ENCODE data around the genes DNM1, GLE1 and SPTAN1.

GRCh38 chr9:127974037-127974775, 6.6 kb downstream of the EEIG1 start:
- PRO-cap, result no peak
- RAMPAGE, long total RNA, 2 experiments, result no peak in any of the 2 experiments

DNA sequence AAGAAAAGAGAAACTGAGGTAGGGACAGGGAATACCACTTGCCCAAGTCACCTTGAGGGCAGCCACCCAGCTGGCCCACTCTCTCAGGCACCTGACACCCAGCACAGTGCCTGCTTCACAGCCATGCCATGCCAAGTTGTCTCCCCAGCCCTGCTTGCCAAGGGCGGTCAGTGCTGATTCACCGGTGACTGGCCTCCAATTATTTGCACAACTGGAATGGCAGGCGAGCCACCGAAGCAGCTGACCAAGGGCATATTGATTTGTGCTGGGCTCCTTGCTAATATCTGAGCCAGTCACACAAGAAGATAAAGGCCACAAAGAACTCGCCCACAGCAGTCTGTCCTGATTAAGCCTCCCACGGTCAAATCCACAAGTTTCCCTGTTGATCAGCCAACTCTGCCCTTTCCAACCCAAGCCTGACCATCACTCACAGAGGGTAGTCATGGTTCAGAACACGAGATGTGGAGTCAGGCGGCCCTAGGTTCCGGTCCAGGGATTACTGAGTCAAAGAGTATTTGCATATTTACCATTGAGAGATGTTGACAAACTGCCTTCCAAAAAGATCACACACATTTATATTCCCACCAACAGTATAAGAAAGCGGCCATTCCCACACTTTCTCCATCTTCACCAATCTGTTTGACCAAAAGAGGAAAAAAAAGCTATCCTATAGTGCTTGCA, 6.4 kb upstream of the EEIG1 start:
- PRO-cap, result no peak
- RAMPAGE, long total RNA, 2 experiments, result no peak in any of the 2 experiments

- PRO-cap, result bidirectional peak, plus-strand start at chr9:128008071, minus-strand start at chr9:128007936
- RAMPAGE, long total RNA, 2 experiments, result no peak in any of the 2 experiments
Observed at GRCh38 chr9:128007377-128008229, 26.8 kb upstream of the EEIG1 start.

GRCh38 chr9:128062719-128063215, 4.4 kb downstream of the NAIF1 start:
- PRO-cap, result no peak
- RAMPAGE, long total RNA, 2 experiments, result no peak in any of the 2 experiments

- PRO-cap, result bidirectional peak, plus-strand start at chr9:128069675, minus-strand start at chr9:128069382
- RAMPAGE, long total RNA, 2 experiments, result no peak in any of the 2 experiments
Observed at GRCh38 chr9:128069161-128069796, 1.2 kb downstream of the SLC25A25 start.

DNA sequence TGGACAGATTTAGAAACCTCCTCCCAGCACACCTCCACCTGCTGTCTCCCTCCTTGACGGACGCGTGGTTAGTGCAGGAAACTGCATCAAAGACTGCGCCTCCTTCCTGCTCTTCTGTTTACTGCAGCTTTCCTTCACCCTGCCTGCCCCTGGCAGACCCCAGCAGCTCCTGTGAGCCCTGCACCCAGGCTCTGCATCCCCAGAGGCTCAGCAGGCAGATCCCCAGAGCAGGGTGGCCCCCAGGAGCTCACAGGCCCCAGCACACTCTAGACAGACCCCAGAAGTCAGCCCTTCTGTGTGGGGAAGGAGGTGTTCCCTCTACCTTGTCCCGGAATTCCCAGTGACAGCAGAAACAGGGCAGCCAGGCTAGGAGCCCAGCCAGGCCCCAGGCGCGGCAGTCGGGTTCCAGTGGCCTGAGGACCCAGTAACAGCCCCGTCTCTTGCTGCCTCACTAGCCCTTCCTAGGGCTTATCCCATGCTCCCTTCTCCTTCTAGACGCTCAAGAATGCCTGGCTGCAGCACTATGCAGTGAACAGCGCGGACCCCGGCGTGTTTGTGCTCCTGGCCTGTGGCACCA, 20.9 kb downstream of the PTGES2 start:
- PRO-cap, result no peak
- RAMPAGE, long total RNA, 2 experiments, result no peak in any of the 2 experiments

GRCh38 chr9:128131876-128132596, 4.5 kb upstream of the PTGES2 start:
- PRO-cap, result no peak
- RAMPAGE, long total RNA, 2 experiments, result no peak in any of the 2 experiments

DNA sequence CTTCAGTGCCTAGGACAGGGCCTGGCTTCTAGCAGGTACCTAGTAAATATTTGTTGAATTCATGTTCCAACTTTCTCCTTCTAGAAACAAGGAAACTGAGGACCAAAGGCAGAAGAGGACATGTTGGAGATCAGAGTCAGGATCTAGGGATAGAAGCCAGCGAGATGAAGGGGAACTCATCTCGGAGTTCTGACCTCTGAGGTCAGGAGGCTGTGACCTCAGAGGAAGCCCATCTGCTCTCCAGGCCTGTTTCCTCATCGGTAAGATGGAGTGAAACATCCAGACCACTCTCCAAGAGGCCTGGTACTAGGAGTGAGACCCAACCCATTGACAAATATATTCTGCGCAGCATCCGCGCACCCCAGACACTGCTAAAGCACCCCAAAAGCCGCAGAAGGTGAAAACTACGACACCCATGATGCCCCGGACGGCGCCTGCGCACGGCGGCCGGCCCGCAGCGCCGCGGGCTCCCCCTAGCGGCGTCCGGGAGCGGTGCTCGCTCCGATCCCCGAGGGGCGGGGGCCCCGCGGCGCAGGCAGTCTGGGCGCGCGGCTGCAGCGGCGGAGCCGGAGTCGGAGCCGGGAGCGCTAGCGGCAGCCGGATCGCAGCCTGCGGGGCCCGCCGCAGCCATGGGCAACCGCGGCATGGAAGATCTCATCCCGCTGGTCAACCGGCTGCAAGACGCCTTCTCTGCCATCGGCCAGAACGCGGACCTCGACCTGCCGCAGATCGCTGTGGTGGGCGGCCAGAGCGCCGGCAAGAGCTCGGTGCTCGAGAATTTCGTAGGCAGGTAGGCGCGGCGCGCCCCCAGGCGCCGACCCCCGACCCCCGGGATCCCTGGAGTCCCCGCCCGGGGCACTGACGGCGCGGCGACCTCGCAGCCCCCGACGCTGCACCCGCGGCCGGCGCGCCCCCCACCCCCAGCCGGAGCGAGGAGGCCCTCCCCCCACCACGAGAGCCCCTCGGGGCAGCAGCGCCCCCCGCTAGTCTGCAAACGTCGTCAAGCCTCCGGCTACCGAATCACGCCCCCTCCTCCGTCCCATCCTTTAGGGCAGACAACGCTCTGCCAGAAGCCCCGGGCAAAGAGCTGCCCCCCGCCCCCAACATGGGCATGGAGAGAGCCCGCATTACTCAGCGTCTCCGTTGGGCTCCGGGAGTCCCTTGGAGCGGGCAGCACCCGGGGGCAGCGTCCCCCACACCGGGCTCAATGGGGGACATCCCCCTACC, at the start of gene DNM1:
DNM1 (plus strand) TSS at position 538 of the 1,227 bp plus-strand sequence.
- PRO-cap, result unidirectional peak, plus-strand start at position 569 of the sequence
- RAMPAGE, long total RNA, 2 experiments, result start-site peak on the plus strand in 1 of 2 experiments, centred at position 558 of the sequence, 20 reads per replicate

DNA sequence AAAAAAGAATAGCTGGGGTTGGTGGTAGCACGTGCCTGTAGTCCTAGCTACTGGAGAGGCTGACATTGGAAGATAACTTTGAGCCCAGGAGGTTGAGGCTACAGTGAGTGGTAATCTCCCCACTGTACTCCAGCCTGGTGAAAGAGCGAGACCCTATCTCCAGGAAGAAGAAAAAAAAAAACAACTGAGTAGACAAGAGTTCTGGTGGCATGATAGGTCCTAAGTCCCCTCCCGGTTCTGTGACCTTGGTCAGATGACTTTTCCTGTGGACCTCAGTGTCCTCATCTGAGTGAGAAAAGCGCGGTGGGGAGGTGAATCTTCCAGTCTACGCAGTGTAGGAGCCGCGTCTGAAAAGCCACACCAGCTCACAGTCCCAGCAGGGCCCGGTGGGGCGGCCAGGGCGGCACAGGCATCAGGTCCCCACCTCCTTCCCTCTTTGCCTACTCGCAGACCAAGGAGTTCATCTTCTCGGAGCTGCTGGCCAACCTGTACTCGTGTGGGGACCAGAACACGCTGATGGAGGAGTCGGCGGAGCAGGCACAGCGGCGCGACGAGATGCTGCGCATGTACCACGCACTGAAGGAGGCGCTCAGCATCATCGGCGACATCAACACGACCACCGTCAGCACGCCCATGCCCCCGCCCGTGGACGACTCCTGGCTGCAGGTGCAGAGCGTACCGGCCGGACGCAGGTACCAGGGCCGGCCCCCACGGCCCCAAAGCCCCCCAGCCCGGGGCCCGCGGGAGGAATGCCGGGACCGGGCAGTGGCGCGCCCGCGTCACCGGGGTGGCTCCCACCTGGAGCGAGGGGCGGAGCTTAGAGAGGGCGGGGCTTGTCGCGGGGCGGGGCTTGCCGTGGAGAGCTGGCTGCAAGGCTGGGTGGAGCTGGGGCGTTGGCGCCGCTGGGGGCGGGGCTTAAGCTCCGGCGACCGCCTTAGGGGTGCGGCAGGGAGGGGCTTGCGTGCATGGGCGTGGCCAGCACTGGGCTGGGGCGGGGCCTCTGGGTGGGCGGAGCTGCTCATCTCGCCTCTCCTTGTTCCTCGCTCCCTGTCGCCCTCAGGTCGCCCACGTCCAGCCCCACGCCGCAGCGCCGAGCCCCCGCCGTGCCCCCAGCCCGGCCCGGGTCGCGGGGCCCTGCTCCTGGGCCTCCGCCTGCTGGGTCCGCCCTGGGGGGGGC, 25.8 kb downstream of the GOLGA2 start:
- PRO-cap, result bidirectional peak, plus-strand start at position 984 of the sequence, minus-strand start at position 800 of the sequence
- RAMPAGE, long total RNA, 2 experiments, result no peak in any of the 2 experiments

DNA sequence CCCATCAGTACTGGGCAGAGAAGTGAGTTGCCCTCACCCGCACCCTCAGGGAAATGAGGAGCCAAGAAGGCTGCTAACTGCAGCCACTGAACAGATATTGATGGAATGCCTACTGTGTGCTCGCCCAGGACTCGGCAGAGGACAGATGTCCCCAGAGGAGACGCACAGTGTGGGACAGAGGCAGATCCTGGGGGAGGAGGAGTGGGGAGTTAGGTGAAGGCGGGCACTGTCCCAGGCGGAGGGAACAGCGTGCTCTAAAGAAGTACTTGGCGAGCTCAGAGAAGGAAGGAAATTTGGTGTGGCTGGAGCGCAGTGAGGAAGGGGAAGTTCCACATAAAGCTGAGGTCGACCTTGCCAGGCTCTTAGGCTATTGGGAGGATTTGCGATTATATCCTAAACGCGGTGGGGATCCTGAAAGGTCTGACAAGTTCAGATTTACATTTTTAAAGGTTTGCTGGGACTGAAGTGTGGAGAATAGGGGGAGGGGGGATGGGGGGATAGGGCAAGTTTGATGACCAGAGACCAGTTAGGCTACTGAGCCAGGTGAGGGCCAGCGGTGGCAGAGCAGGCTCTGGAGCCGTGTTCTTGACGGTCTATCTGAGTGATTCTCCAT, 23.6 kb upstream of the CERCAM start:
- PRO-cap, result no peak
- RAMPAGE, long total RNA, 2 experiments, result no peak in any of the 2 experiments

- PRO-cap, result no peak
- RAMPAGE, long total RNA, 2 experiments, result no peak in any of the 2 experiments
Observed at GRCh38 chr9:128421603-128421884, 887 bp downstream of the CERCAM start.

GRCh38 chr9:128483699-128484107, 20.8 kb upstream of the GLE1 start:
- PRO-cap, result no peak
- RAMPAGE, long total RNA, 2 experiments, result no peak in any of the 2 experiments

GRCh38 chr9:128494243-128494975, 10.1 kb upstream of the GLE1 start:
- PRO-cap, result no peak
- RAMPAGE, long total RNA, 2 experiments, result no peak in any of the 2 experiments

GRCh38 chr9:128504124-128505001, at the start of gene GLE1:
Gene GLE1, plus strand, starts transcription at chr9:128504719.
- PRO-cap, result bidirectional peak, plus-strand start at chr9:128504719, minus-strand start at chr9:128504603
- RAMPAGE, long total RNA, 2 experiments, result start-site peak on the plus strand in 1 of 2 experiments, at chr9:128504689-128504722 at its widest, 162 reads per replicate

DNA sequence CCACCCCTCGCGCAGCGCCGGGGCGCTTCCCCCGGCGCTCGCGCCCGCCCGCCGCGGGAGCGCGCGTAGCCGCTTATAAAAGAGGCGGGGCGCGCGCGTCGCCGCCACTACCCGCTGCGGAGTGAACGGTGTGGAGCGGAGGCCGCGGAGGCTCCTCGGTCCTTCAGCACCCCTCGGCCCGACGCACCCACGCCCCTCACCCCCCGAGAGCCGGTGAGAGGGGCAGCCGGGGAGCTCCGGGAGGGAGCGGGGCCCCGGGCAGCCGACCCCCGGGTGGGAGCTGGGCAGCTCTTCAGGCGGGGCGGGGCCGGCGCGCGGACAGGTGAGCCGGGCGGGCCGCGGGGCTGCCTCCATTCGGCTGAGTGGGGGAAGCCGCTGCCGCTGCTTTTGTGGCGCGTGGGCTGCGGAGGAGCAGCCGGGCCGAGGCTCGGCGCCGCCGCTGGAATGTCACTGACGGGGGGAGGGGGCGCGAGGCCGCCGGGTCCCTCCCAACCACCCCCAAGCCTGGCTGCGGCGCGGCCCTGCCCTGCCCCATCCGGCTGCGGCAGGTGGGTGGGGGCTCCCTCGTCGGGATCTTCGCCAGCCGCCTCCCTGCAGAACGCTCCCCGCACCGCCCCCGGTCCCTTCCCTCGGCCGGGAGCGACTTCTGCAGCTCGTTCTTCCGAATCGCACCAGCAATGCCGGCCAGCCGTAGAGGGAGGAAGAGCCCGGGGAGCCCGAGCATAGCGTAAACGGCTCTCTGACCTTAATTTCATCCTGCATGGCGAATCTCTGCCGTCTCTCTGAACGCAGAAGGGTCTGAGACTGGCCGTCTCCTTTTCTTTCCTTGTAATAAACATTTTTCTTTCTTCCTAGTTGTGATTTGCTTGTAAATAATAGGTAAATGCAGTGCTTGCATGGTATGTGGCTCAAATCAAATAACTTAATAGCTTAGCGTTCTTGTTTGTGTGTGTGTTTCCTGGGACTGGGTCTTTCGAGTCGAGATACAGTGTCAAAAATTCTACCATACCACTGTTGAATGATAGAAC, at the start of gene SPTAN1:
SPTAN1 (plus strand) TSS at position 104 of the 1,028 bp plus-strand sequence.
- PRO-cap, result bidirectional peak, plus-strand start at position 107 of the sequence, minus-strand start outside the sequence; unidirectional peak, plus-strand start at position 353 of the sequence; bidirectional peak, plus-strand start at position 573 of the sequence, minus-strand start at position 506 of the sequence
- RAMPAGE, long total RNA, 2 experiments, result start-site peak on the plus strand in 2 of 2 experiments, centred at positions 103 to 116 of the sequence, 153 to 176 reads per replicate

GRCh38 chr9:128555210-128555708, 2.9 kb downstream of the SPTAN1 start:
- PRO-cap, result no peak
- RAMPAGE, long total RNA, 2 experiments, result no peak in any of the 2 experiments

- PRO-cap, result no peak
- RAMPAGE, long total RNA, 2 experiments, result no peak in any of the 2 experiments
Observed at GRCh38 chr9:128558335-128558898, 6.0 kb downstream of the SPTAN1 start.

GRCh38 chr9:128584153-128584844, 31.9 kb downstream of the SPTAN1 start:
- PRO-cap, result no peak
- RAMPAGE, long total RNA, 2 experiments, result no peak in any of the 2 experiments

- PRO-cap, result no peak
- RAMPAGE, long total RNA, 2 experiments, result no peak in any of the 2 experiments
Observed at GRCh38 chr9:128695788-128696403, 6.4 kb upstream of the PKN3 start.

DNA sequence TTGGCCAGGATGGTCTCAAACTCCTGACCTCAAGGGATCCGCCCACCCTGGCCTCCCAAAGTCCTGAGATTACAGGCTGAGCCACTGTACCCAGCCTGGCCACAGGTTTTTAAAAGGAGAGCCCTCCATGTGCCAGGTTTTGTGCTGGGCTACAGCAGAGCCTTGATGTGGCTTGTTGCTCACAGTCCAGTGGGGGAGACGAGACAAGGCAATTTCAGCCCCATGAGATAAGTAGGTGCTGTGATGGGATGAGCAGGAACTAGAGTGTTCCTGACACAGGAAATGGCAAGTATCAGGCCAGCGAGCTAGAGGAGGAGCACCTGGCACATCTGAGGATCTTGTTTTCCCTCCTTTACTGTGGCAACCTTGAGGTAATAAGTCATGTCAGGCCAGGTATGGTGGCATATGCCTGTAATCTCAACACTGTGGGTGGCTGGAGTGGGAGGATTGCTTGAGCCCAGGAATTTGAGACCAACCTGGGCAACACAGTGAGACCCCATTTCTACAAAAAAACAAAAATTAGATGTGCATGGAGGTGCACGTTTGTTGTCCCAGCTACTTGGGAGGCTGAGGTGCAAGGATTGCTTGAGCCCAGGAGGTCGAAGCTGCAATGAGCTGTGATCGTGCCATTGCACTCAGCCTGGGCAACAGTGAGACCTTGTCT, 3.8 kb upstream of the ZDHHC12 start:
- PRO-cap, result no peak
- RAMPAGE, long total RNA, 2 experiments, result no peak in any of the 2 experiments

Data from prostate gland (tissue), 2 donors.